ENCODE measurements around a stretch of chr7.

- PRO-cap = no peak
Measured at GRCh38 chr7:66145407-66145747, 30.7 kb downstream of the CRCP start.

- PRO-cap = no peak
Measured at GRCh38 chr7:66184423-66184909, 20.7 kb upstream of the TPST1 start.

GRCh38 chr7:66190087-66190502, 15.0 kb upstream of the TPST1 start:
- PRO-cap = no peak

DNA sequence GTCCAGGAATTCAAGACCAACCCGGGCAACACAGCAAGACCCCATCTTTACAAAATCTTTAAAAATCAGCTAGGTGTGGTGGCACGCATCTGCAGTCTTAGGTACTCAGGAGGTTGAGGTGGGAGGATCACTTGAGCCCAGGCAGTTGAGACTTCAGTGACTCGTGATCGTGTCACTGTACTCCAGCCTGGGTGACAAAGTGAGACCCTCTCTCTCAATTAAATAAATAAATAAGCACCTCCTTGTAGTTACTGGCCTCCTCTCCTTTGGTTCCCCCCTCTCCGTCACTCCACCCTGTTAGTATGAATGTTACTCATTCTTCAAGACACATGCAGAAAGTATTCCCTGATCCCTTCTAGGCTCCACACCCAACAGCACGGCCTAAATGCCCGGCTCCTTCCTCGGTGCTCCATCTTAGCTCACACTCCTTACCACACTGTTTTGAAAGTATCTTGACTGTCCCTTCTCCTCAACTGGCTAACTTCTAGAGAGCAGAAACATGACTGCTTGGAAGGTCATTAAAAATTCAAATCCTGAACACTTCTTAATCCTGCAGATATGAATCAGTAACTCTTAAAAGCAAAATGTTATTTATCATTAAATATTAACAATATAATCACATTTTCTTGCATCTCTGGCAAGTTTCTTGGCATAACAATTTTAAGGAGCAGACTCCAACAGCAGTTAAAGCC, 38.0 kb upstream of the KCTD7 start:
- PRO-cap = no peak

DNA sequence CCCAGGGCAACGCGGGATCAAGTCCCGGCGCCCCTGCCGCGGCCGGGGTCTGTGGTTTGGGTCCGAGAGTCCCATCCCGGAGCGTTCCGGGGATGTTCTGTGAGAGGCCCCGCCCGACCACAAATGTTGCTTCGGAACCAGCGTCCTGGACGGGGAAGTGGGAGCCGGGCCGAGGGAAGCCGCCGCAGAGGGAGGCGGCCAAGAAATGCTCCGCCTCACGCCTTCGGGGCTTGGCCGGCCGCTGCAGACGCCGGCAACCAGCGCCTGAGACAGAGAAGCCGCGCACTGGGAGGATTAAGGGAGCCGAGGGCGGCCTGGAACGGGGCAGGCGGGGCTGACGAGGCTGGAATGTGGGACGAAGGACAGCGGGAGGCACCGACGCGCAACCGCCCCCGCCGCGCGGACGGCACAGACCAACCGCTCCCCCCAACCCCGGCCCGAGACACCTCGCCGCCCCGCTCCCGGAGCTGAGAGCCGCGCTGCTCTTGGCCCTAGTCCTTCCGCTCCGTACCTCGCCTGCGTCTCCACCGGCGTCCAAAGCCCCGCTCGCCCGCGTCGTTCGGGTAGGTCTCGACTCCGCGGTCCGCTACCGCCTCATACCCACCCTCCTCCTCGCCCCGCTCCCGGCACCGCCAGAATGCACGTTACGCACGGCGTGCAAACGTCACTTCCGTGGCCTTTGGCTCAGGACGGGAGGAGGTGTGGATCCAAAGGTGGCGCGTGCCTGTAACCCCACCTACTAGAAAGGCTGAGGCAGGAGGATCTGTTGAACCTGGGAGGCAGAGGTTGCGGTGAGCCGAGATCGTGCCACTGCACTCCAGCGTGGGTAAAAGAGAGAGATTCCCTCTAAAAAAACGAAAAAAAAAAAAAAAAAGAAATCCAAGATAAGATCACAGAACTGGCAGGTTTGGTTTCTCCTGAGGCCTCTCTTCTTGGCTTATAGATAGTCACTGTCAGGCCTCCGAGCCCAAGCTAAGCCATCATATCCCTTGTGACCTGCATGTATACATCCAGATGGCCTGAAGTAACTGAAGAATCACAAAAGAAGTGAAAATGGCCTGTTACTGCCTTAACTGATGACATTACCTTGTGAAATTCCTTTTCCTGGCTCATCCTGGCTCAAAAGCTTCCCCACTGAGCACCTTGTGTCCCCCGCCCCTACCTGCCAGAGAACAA, 36.5 kb upstream of the KCTD7 start:
- PRO-cap = bidirectional peak, plus-strand start at position 256 of the sequence, minus-strand start at position 147 of the sequence; bidirectional peak, plus-strand start at position 710 of the sequence, minus-strand start at position 611 of the sequence

- PRO-cap = no peak
Measured at GRCh38 chr7:66986228-66986890, 9.0 kb downstream of the SBDS start.

- PRO-cap = no peak
Measured at GRCh38 chr7:66987770-66988247, 7.6 kb downstream of the SBDS start.

GRCh38 chr7:67066985-67067530, 70.4 kb downstream of the TYW1 start:
- PRO-cap = no peak

GRCh38 chr7:67101070-67101590, 104.5 kb downstream of the TYW1 start:
- PRO-cap = no peak

GRCh38 chr7:67625280-67626012, 348.7 kb downstream of the SPDYE21 start:
- PRO-cap = no peak

- PRO-cap = no peak
Measured at GRCh38 chr7:69136706-69136972, 461.6 kb upstream of the AUTS2 start.

DNA sequence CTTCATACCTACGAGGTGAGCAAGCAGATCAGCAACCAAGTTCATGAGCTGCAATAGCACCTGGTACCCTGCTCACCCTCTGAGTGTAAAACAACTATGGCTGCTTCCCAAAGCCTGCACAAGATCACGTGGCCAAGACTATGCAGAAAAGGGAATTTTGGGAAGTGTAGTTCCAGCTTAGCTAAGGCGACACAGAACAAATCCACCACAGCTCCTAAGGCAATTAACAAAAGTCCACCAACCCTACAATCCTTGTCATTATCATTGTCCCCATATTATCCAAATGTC, 95.9 kb upstream of the AUTS2 start:
- PRO-cap = no peak

- PRO-cap = no peak
Measured at GRCh38 chr7:69598800-69599083, 467 bp downstream of the AUTS2 start.

- PRO-cap = no peak
Measured at GRCh38 chr7:70504533-70505324, 627.2 kb upstream of the GALNT17 start.

- PRO-cap = unidirectional peak, plus-strand start at chr7:70596085; unidirectional peak, minus-strand start at chr7:70596466
Measured at GRCh38 chr7:70595664-70597064, 535.8 kb upstream of the GALNT17 start.

DNA sequence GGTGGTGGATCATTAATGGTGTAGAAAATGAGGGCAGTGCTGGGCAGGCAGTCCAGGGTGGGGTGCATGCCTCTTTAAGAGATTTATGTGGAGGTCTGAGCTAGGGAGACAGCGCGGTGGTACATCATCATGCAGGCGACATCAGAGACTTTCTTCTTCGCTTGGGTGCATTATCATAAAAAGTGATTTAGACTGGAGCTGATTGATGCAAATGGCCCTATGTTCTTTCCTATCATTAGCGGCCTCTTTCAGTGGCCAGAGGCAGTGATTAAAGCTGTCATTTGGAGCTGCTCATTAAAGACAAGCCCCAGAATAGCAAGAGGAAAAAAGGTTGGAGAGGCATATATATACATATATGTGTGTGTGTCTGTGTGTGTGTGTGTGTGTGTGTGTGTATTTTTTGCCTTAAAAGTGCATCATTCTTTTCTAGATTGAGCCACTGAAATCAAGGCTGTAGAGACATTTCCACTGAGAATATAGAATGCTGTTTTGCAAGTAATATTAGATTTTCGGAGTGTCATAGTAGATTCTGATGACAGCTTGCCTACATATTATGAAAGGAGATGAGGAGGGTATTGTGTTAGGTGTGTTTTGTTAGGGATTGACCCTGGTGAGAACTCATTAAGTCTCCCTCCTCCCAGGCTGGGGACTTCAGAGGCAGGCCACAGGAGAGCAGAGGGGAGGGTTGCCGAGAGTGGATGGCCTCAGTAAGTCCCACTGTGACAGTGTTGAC, 518.9 kb upstream of the GALNT17 start:
- PRO-cap = no peak

GRCh38 chr7:72840344-72840658, 12.3 kb upstream of the TYW1B start:
- PRO-cap = no peak

DNA sequence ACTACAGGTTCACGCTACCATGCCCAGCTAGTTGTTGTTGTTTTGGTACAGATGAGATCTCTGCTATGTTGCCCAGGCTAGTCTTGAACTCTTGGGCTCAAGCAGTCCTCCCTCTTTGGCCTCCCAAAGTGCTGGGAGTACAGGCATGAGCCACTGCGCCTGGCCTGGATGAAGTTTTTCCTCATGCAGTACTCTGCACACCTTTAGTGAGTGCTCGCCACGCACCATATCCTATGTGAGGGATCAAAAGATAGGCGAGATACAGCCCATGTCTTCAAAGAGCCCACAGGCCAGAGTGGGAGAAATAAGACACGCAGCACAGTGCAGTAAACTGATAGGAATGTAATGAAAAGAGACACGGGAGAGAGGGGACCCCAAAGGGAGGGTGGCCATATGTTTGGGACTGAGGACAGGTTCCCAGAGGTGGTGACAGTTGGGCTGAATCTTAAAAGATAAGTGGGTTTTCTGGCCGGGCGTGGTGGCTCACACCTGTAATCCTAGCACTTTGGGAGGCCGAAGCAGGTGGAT, 12.8 kb upstream of the POM121 start:
- PRO-cap = no peak

- PRO-cap = no peak
Measured at GRCh38 chr7:72914974-72915609, 9.8 kb upstream of the POM121 start.

GRCh38 chr7:73005346-73006494, 23.8 kb downstream of the SPDYE8 start:
- PRO-cap = bidirectional peak, plus-strand start at chr7:73006132, minus-strand start at chr7:73005896